Hematopoietic multipotent progenitor cell (in vitro differentiated cells): ENCODE measurements around a stretch of chr1.

DNA sequence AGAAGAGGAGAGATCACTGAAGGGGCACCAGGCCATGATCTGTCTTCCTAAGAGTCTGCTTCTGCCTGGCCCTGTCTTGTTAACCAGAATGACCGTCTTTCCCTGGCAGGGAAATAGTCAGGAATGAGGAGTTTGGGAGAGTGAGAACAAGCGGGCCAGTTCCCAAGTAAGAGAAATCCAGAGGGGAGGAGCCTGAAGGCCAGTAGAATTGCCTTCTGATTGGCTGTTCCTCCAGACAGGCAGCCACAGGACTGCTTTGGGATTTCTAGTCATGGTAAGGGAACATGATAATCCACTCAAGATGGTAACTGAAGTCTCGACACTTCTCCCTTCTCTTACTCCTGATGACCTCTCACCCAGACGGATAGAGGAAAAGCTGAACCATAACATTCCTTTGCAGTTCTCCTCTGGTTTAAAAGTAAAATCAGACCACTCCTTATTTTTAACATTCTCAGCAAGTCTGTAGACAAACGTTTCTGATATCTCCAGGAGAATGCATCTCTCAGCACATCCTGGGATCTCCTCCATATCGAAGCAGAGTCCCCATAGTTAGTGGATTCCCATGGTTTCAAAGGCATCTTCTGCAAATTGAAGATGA, 17.9 kb downstream of the HYI start:
- CAGE, long polyA plus RNA, result no peak

GRCh38 chr1:43448095-43448783, 5.5 kb downstream of the HYI start:
- CAGE, long polyA plus RNA, result no peak

DNA sequence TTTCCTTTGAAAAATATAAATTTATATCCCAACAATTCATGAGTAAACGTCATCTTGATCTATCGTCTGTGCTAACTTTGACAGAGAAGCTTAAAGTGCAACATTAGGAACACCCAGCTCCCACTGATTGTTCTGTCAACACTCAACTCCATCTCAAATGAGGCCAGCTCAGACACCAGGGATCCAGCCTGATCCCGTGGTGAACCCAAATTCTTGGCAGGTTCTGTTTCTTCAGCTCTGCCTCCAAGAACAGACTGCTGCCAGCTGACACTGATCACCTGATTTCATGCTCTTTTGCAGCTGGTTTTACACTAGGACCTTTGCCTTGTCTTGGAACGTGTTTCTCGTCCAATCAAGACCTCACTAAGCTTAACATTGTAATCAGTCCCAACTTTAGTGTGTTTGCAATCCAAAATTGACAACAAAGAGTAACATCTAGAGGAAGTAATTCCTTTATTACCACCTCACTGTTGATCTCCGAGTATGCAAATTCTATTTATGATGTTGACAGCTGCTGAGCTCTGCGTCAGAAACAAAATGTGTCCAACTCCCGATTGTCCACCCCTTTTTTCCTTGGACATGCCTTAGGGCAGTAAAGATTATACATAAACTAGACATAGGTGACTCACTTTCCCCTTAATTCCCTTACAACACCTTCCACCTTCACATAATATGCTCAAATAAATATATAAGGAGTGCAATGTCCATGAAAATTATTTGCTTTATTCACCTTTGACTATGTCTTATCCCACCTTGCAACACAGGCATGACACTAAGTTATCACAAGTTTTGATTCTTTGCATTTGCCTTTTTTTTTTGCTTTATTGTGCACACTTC, 1.6 kb upstream of the HYI start:
- CAGE, long polyA plus RNA, result no peak

GRCh38 chr1:43472420-43473409, 19.0 kb upstream of the HYI start:
- CAGE, long polyA plus RNA, result no peak

GRCh38 chr1:43540697-43541235, 10.1 kb downstream of the PTPRF start:
- CAGE, long polyA plus RNA, result no peak

DNA sequence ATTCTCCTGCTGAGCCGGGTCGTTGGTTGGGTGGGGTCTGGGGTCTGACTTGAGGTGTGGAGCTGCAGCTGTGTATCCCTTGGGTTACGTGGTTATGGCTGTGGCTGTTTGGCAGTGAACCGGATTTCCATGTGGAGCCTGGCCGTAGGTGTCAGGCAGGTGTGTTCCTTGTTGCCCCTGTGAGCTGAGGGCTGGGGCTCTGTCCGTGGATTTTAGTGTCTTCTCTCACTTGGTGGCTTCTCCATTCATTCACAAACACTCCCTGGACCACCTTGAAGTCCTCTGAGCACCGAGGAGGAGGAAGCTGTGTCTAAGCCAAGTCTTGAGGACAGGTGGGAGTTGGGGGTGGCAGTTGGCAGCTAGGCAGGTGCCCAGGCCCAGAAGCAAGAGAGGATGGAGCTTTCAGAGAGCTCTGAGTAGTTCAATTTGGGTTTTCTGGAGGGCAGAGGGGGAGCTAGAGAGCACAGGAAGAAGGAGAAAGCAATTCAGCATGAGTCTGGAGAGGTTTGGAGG, 23.5 kb downstream of the PTPRF start:
- CAGE, long polyA plus RNA, result no peak

- CAGE, long polyA plus RNA, result no peak
These were observed 46.3 kb upstream of the KDM4A start for GRCh38 chr1:43603393-43604394.

DNA sequence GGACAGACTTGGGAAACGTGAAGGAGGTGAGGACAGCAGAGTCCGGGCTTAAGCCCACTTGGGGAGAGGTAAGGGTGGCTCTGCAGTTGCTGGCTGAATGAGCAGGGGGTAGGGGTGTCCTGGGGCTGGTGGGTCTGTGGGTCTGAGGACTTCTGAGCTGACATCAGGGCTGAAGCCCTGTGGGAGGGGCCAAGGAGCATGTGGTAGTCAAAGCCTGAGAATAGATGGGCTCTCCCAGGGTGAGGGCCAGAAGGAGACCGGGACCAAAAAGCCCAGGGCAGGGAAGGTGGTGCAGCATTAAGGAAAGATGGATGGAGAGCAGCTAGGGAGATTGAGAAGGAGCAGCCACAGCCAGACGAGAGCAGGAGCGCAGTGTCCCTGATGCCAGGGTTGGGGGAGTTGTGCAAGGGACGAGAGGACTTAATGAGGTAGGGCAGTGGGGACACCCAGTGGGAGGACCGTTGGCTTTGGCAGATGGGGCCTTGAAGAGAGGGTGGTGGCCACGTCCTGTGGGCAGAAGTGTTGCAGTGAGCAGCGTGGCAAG, 38.1 kb upstream of the KDM4A start:
- CAGE, long polyA plus RNA, result no peak

- CAGE, long polyA plus RNA, result no peak
These were observed 27.7 kb upstream of the KDM4A start for GRCh38 chr1:43621846-43623053.

DNA sequence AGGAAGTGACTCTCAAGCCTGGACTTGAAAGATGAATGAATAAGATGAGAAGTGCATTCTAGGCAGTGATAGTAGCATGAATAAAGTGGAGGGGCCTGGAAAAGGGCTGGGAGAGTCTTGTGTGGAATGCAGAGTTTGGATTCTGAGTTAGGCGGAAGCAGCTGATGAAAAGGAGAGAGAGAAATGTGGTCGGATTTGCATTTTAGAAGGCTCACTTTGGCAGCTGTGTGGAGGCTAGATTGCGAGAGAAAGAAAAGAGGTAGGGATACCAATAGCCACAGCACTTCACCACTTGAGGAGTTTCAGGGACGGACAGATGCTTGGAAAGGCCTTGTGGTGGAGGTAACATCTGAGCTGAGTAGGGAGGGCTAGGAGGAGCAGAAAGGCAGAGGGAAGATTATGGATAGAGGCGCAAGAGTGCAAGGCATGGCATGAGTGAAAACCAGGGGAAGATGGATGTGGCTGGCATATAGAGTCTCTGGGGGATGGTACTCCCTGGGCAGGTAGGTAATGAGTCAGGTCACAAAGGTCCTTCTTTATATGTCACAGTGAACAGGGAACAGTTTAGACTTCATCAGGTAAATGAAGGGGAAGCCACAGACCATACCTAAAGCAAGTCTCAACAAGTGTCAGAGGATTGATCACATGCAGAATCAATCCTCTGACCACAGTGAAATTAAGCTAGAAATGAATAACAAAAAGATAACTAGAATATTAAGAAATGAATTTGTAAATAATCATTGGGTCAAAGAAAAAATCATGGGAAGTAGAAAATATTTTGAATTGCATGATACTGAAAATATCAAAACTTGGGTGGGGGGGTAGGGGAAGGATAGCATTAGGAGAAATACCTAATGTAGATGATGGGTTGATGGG, 59.8 kb downstream of the ST3GAL3 start:
- CAGE, long polyA plus RNA, result no peak

- CAGE, long polyA plus RNA, result no peak
These were observed 2.0 kb downstream of the ARTN start for GRCh38 chr1:43935508-43936042.

DNA sequence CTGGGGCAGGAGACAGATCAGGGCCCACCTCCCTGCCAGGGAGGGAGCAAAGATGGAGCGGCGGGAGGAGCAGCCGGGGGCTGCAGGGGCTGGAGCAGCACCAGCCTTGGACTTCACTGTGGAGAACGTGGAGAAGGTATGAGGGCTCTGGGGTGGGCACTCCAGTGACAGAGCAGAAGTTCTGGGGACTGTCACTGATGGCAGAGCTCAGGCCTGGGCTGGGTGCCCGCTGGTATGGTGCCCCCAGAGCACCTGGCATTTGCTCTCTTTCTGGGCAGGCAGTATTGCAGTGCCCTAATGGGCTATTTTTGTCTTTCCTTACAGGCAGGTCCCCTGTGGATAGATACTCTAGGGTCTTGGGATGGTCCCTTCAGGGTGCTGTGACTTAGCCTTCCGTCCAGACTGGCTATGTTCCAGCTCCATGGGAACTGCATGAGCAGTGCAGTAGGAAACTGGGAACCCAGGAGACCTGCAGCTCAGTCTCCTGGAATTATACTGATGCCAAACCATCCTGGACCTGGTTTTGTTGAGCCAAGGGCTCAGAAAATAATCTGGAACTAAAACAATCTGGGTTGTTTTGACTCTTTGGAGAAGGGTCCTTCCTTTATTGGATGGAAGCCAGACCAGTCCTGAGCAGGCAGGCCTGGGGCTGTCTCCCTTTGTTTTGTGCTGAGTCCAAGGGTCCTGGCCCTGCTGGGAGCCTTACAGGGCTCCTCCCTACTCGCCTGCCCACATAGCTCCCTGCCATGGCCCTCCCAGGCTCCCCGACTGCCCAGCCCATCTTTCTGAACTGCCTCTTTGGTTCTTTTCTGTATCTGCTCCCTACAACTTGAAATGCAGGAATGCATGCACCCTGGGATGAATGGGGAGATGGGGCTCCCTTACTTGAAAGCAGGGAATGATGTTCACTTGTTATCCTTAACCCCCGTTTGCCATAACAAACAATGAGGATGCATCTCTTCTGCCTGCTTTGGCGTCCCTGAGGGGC, 1.1 kb downstream of the IPO13 start:
- CAGE, long polyA plus RNA, result no peak

DNA sequence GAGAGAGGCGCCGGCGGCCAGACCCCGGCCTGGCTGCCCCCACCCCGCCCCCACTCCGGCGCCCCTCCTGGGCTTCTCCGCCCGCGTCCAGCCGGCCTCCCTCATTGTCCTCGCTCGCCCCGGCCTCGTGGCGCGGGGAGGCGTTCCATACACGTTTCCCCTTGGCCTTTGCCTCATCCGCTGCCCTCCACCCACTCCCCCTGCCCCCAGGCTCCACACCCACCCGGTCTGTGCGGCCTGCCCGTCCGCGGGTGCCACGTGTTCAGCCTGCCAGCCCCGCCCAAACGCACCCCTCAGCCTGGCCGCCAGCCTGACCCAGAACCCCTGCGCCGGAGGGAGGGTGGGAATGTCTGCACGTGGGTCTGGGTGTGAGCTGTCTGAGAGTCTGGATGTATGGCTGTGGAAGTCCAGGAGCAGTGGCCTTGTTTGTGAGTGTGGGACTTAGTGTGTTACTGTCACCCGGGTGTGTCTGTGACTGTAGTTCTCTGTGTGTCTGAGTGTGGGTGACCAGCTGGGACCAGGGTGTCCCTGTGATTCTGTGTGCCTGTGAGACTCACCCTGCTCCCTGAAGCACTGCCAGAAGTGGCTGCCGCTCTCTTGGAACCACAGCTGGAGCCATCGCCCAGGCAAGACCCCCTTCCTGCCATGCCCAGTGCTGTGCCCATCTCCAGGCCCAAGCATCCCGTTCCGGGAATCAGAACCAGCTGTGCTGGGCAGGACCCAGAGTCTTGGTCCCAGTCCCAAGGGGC, 783 bp downstream of the B4GALT2 start:
- CAGE, long polyA plus RNA, result no peak

DNA sequence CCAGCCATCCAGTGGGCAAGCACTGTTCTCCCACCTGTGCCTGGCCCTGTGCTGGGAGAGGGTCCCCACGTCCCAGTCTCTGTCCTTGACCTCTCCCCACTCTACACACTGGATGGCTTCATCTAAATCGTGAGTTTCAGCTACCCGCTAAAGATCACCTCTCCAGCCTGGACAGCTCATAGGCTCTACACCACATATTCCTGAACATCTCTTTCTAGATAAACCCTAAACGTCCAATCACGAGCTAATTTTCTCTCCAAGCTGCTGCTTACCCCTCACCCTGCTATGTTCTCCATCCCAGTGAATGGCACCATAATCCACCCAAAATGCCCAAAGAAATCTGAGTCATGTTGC, 10.4 kb downstream of the DMAP1 start:
- CAGE, long polyA plus RNA, result no peak

- CAGE, long polyA plus RNA, result no peak
These were observed 12.2 kb downstream of the RNF220 start for GRCh38 chr1:44416913-44418071.

GRCh38 chr1:44418072-44418790, 13.2 kb downstream of the RNF220 start:
- CAGE, long polyA plus RNA, result no peak

DNA sequence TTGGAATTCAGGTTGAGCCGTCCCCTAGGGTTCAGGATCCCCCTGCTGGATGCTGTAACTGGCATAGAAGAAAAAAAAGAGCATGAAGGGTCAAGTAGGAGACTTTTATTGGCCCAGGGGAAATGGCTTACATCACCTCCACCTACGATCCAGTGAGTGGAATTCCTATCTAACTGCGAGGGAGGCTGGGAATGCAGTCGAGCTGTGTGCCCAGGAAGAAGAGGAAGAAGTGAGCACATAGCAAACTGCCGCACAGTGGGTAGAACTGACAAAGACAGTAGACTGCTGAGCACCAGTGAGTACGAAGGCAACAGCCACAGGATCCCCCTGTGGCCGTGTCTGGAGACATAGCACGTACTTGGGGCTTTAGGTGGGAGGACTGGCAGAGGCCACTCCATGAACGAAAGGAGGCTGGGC, 79.1 kb downstream of the RNF220 start:
- CAGE, long polyA plus RNA, result no peak

GRCh38 chr1:44547457-44547656, 126.9 kb downstream of the TMEM53 start:
- CAGE, long polyA plus RNA, result no peak

- CAGE, long polyA plus RNA, result start-site peak on the plus strand at chr1:44645063-44645068, 20 reads
These were observed 29.0 kb downstream of the TMEM53 start for GRCh38 chr1:44644877-44646023.

GRCh38 chr1:44679395-44679926, 4.9 kb downstream of the ARMH1 start:
- CAGE, long polyA plus RNA, result no peak